ENCODE results near the genes UPK2, HMBS, H2AX, DPAGT1 and HINFP.

- RRBS: no CpG with 5 or more reads among the region's 25 CpGs
CAGE:
- cytosol, long polyA plus RNA: no peak
- long polyA plus RNA: no peak
- nucleus, long polyA plus RNA: no peak
Measured at GRCh38 chr11:118872249-118873063, 11.2 kb upstream of the CXCR5 start.

DNA sequence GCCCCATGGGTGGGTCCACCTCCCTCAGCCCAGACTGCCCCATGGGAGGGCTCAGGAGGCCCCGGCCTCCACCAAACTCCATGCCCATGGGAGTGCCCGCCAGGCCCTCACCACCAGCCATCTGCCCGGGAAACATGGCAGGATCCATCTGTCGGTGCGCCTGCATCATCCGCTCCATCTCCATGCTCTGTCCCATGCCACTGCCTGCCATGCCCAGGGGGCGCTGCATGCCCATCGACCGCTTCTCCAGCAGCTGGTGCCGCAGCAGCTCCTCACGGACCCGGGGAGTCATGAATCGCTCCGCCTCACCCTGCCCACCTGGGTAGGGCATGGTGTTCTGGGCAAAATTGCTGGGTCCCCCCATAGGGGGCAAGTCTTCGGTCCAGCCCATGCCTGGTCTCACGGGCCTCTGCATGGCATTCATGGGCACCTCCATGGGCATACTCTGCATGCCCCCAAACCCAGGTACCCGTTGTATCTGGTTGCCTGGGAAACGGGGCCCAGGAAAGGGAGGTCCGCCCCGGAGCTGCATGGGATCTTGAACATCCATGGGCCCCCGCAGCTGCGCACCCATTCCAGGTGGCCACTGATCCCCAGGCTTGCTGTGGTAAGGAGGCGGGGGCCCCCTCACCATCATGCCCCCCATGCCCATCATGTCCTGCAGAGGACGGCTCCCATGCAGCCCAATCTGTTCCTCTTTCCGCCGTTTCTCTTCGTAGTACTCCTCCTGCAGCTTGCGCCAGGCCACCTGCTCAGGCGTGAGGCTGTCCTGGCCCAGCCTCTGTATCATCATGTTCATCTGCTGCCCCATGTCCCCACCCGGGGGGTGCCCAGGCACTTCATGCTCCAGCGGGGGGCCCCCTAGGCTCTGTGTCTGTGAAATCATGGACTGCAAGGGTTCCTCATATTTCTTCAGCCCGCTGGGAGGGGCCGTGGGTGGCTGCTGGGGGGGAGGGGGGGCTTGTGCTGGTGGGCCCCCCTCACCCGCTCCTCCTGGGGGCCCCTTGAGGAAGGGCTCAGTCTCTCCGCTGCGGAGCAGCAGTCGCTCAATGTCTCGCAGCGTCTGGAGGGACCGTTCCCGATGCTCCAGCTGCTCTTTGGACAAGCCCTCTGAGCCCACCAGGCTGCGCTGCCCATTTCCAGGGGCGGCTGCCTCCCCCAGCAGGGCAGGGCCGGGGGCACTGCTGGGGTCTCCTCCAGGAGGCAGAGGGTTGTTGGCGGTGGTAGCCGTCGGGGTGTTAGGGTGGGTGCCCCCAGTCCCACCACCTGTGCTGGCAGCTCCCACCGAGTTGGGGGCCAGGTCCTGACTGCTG, 18.2 kb downstream of the CXCR5 start:
- RRBS: 96% methylated on average over 3 of the region's 48 CpGs
CAGE:
- cytosol, long polyA plus RNA: no peak
- long polyA plus RNA: no peak
- nucleus, long polyA plus RNA: no peak

DNA sequence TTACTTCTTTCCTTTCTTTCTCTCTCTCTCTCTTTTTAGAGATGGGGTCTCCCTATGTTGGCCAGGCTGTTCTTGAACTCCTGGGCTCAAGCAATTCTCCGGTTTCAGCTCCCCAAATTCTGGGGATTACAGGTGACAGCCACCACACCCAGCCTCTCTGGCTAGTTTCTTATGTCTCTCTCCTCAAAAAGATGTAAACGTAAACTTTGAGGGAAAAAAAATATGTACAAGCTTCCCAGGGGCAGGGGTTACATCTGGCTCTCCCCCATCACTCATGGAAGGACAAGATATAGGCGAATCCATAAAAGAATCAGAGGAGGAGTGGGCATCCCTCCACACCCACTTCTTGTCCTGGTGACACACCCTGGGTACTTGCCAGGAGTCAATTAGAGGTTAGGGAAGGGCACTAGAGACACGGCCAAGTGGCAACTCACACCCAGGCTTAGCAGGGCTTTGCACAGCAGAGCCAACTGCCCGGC, 19.0 kb downstream of the BCL9L start:
- RRBS: no CpG with 5 or more reads among the region's 5 CpGs
CAGE:
- cytosol, long polyA plus RNA: no peak
- long polyA plus RNA: no peak
- nucleus, long polyA plus RNA: no peak

- RRBS: no CpG with 5 or more reads among the region's 45 CpGs
CAGE:
- cytosol, long polyA plus RNA: no peak
- long polyA plus RNA: no peak
- nucleus, long polyA plus RNA: no peak
Measured at GRCh38 chr11:118927752-118929027, 2.5 kb upstream of the BCL9L start.

GRCh38 chr11:118956066-118956554, at the start of gene UPK2:
Gene UPK2 (plus strand): TSS chr11:118956298.
- RRBS: no CpG with 5 or more reads among the region's 2 CpGs
CAGE:
- cytosol, long polyA plus RNA: no peak
- long polyA plus RNA: no peak
- nucleus, long polyA plus RNA: no peak

GRCh38 chr11:118998989-118999488, 1.1 kb downstream of the CENATAC start:
- RRBS: no CpG with 5 or more reads among the region's 6 CpGs
CAGE:
- cytosol, long polyA plus RNA: no peak
- long polyA plus RNA: no peak
- nucleus, long polyA plus RNA: no peak

- RRBS: no CpG with 5 or more reads among the region's 14 CpGs
CAGE:
- cytosol, long polyA plus RNA: no peak
- long polyA plus RNA: no peak
- nucleus, long polyA plus RNA: no peak
Measured at GRCh38 chr11:119015944-119016840, 2.0 kb downstream of the RPS25 start.

GRCh38 chr11:119027616-119028332, 9.2 kb downstream of the TRAPPC4 start:
- RRBS: no CpG with 5 or more reads among the region's 8 CpGs
CAGE:
- cytosol, long polyA plus RNA: no peak
- long polyA plus RNA: no peak
- nucleus, long polyA plus RNA: no peak

DNA sequence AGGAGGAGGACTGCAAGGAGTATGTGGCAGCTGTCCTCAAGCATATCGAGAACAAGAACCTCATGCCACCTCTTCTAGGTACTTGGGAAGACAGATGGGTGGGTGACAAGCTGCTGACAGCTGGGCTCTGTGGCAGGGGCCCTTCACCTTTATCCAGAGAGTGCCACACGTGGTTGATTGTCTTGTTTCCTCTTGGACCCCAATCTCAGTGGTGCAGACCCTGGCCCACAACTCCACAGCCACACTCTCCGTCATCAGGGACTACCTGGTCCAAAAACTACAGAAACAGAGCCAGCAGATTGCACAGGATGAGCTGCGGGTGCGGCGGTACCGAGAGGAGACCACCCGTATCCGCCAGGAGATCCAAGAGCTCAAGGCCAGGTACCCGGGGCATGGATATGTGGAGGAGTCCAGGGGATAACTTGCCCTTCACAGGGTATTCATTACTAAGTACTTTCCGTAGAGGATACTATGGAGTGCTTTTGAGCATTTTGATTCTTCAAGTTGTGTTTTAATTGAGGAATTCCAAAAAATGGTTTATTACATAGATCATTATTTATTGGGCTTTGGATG, 5.7 kb upstream of the HMBS start:
- RRBS: no CpG with 5 or more reads among the region's 11 CpGs
CAGE:
- cytosol, long polyA plus RNA: no peak
- long polyA plus RNA: no peak
- nucleus, long polyA plus RNA: no peak

DNA sequence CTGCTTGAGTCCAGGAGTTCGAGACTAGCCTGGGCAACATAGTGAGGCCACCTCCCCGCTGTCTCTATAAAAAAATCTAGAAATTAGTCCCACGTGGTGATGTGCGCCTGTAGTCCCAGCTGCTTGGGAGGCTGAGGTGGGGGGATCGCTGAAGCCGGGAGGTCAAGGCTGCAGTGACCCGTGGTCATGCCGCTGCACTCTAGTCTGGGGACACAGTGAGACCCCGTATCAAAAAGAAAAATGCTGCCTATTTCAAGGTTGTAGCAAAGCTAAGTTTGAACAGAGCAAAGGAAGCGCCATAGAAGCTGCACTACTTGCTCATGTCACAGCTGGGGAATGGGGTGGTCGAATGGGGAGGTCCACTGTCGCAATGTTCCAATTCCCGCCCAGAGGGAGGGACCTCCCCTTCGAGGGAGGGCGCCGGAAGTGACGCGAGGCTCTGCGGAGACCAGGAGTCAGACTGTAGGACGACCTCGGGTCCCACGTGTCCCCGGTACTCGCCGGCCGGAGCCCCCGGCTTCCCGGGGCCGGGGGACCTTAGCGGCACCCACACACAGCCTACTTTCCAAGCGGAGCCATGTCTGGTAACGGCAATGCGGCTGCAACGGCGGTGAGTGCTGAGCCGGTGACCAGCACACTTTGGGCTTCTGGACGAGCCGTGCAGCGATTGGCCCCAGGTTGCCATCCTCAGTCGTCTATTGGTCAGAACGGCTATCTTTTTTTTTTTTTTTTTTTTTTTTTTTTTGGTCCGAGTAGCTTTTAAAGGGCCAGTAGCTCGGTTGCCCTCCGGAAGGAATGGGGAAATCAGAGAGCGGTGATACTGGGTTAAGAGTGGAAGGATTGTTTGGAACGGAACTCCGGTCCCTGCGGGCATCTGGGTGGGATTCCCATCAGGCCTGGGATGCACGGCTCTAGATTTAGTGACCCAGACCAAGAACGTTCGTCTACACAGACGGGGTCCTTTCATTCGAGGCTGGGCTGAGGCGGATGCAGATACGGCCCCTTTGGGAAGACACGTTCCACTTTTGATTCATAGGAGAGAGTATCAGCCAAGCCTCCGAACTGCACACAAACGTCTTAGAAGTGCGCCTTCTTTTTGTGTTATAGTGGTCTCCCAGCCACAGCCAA, at the start of gene HMBS:
Gene HMBS, plus strand, starts transcription at position 425 of the 1,128 bp plus-strand sequence.
- RRBS: under 1% methylated on average over 16 of the region's 59 CpGs
CAGE:
- cytosol, long polyA plus RNA: start-site peak on the plus strand centred at position 450 of the sequence, 54 bp wide, 348 and 206 reads in 2 replicates
- long polyA plus RNA: start-site peak on the plus strand centred at position 443 of the sequence, 41 bp wide, 121 and 299 reads in 2 replicates
- nucleus, long polyA plus RNA: no peak

- RRBS: 1% methylated on average over 42 of the region's 106 CpGs
CAGE:
- cytosol, long polyA plus RNA: no peak
- long polyA plus RNA: no peak
- nucleus, long polyA plus RNA: no peak
Measured at GRCh38 chr11:119094625-119095536, at the start of gene H2AX. Gene H2AX (minus strand): TSS chr11:119095465.

- RRBS: 2% methylated on average over 17 of the region's 43 CpGs
CAGE:
- cytosol, long polyA plus RNA: start-site peak on the minus strand at chr11:119101524-119101596, 57 and 43 reads in 2 replicates; start-site peak on the minus strand at chr11:119101823-119101863, 430 and 522 reads in 2 replicates
- long polyA plus RNA: start-site peak on the minus strand at chr11:119101523-119101596, 57 and 62 reads in 2 replicates; start-site peak on the minus strand at chr11:119101822-119101858, 548 and 652 reads in 2 replicates
- nucleus, long polyA plus RNA: start-site peak on the minus strand at chr11:119101820-119101858, 1,222 and 1,116 reads in 2 replicates
Measured at GRCh38 chr11:119100786-119101985, at the start of gene DPAGT1. Gene DPAGT1 (minus strand): TSS chr11:119101853.

GRCh38 chr11:119107738-119108200, 625 bp downstream of the C2CD2L start:
- RRBS: under 1% methylated on average over 17 of the region's 43 CpGs
CAGE:
- cytosol, long polyA plus RNA: no peak
- long polyA plus RNA: no peak
- nucleus, long polyA plus RNA: no peak

- RRBS: no CpG with 5 or more reads among the region's 10 CpGs
CAGE:
- cytosol, long polyA plus RNA: no peak
- long polyA plus RNA: no peak
- nucleus, long polyA plus RNA: no peak
Measured at GRCh38 chr11:119110634-119111451, 3.7 kb downstream of the C2CD2L start.

DNA sequence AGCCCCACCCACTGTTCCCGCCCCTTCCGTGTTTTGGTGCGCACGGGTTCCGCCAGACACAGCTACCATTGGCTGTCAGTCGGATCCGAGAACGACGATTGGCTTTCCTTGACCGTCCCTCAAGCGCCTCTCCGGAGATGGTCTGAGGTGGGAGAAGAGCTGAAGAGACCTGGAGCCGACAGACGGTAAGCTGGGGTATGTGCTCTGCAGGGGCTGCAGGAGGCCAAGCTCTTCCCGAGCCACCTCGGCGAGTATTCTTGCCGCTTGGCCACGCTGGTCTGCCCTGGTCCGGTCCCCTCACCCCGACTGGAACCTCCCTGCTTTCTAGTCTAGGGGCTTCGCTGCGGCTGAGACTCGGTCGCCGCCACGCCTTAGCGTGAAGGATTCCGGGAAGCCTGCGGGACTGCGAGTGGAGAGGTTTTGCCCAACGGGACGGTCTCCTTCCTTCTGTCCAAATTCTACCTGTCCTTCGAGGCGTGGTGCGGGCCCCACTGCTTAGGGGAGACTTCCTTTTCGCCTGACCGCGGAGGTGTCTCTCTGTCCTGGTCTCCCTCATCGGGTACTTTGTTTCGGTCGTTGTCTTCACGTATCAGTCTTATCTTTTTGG, at the start of gene HINFP:
Gene HINFP, plus strand, starts transcription at position 126 of the 607 bp plus-strand sequence.
- RRBS: 3% methylated on average over 8 of the region's 43 CpGs
CAGE:
- cytosol, long polyA plus RNA: start-site peak on the plus strand centred at position 147 of the sequence, 52 bp wide, 478 and 414 reads in 2 replicates
- long polyA plus RNA: start-site peak on the plus strand centred at position 151 of the sequence, 44 bp wide, 484 and 402 reads in 2 replicates
- nucleus, long polyA plus RNA: start-site peak on the plus strand centred at position 147 of the sequence, 51 bp wide, 763 and 822 reads in 2 replicates

DNA sequence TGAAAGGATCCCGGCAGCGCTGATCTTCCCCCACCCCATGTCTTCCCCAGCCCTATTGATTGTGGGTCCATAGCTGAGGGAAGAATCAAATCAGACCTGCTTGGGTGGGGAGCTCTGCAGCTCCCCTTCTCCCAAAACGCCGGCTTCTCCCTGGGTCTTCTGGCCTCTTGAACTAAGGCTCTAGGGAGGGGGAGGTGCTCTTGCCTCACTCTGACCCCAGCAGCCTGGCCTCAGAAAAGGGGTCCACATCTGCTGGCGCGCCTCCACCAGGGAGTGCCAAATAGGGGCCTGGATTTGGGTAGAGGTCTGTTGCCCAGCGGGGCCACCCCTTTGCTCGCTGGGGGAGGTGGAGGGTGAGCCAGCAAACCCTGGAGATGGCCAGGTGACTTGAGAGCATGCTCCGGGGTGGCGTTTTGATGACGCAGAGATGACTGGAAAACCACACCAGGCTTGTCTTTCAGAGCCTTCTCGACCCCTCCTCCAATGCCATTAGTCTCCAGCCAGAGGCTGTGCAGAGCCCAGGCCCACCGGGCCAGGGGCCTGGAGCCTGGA, 1.1 kb upstream of the MCAM start:
- RRBS: no CpG with 5 or more reads among the region's 13 CpGs
CAGE:
- cytosol, long polyA plus RNA: no peak
- long polyA plus RNA: no peak
- nucleus, long polyA plus RNA: no peak

DNA sequence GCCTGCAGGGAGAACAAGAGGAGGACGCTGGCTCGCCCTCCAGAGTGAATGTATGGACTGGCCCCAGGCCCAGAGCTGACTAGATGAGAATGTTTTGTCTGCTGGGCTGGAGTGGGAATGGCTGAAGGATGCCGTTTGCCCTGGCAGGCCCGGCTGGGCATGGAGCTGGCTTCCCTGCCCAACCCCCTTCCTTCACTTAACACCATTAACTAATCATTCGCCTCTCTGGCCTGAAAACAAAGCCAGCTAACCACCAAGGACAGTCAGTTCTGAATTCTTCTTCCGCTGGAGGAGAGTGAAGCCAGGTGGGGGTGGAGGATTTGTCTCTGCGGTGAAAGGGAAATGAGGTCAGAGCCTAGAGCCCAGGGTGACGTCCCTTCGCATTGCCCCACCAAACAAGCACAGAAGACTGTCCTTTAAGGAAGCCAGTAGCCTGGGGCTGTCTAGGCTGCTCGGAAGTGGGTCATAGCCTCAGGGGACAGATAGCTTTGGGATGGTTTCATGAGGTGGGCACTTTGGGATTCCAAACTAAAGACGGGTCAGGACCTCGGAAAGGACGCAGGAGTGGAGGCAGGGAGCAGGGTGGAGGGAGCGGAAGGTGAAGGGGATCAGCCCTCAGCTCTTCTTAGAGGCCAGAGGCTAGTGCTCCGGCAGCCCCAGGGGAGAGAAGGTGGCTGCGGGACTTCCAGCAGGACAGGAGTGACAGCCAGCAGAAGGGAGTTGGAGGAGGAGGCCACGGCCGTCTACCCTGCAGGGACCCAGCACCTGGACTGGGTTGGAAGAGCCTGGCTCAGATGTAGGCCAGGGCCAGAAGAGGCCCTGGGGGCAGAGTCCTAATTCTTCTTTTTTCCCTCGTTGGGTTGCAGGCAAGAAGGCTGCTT, 1.9 kb upstream of the MCAM start:
- RRBS: no CpG with 5 or more reads among the region's 19 CpGs
CAGE:
- cytosol, long polyA plus RNA: no peak
- long polyA plus RNA: no peak
- nucleus, long polyA plus RNA: no peak

- RRBS: 98% methylated on average over 15 of the region's 65 CpGs
CAGE:
- cytosol, long polyA plus RNA: no peak
- long polyA plus RNA: no peak
- nucleus, long polyA plus RNA: no peak
Measured at GRCh38 chr11:119320564-119321475, 3.9 kb upstream of the MCAM start.

GRCh38 chr11:119367516-119368219, 13.8 kb downstream of the USP2 start:
- RRBS: no CpG with 5 or more reads among the region's 12 CpGs
CAGE:
- cytosol, long polyA plus RNA: no peak
- long polyA plus RNA: no peak
- nucleus, long polyA plus RNA: no peak

DNA sequence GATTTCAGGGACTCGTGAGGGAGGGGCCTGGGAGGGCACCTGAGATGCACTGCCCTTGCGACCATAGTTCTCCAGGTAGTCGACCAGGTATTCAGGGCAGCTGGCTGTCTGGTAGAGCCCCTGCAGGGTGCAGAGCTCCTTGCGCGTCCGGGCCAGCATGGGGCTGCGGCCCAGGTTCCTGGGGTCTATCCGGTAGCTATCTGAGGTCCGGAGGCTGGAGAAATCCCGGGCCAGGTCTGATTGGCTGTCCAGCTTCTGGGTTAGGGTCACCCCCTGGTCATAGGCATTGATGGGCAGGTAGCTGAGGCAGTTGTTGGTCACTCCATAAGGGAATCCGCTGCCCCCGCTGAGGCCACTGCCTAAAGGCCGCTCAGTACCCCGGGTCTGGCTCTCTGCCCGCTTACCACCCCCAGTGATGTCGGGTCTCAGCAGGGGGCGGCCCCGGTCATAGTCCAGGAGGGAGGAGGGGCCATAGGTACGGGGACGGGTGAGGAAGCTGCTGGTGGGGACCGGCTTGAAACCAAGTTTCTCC, 8.6 kb downstream of the USP2 start:
- RRBS: 95% methylated on average over 11 of the region's 21 CpGs
CAGE:
- cytosol, long polyA plus RNA: no peak
- long polyA plus RNA: no peak
- nucleus, long polyA plus RNA: no peak